Tongue (tissue), 2 donors: ENCODE measurements around a stretch of chr2.

GRCh38 chr2:218246161-218246360 lies 14.8 kb upstream of the GPBAR1 start:
- RAMPAGE, long total RNA: no peak

- RAMPAGE, long total RNA: no peak
Measured at GRCh38 chr2:218246431-218246738, 14.4 kb upstream of the GPBAR1 start.

DNA sequence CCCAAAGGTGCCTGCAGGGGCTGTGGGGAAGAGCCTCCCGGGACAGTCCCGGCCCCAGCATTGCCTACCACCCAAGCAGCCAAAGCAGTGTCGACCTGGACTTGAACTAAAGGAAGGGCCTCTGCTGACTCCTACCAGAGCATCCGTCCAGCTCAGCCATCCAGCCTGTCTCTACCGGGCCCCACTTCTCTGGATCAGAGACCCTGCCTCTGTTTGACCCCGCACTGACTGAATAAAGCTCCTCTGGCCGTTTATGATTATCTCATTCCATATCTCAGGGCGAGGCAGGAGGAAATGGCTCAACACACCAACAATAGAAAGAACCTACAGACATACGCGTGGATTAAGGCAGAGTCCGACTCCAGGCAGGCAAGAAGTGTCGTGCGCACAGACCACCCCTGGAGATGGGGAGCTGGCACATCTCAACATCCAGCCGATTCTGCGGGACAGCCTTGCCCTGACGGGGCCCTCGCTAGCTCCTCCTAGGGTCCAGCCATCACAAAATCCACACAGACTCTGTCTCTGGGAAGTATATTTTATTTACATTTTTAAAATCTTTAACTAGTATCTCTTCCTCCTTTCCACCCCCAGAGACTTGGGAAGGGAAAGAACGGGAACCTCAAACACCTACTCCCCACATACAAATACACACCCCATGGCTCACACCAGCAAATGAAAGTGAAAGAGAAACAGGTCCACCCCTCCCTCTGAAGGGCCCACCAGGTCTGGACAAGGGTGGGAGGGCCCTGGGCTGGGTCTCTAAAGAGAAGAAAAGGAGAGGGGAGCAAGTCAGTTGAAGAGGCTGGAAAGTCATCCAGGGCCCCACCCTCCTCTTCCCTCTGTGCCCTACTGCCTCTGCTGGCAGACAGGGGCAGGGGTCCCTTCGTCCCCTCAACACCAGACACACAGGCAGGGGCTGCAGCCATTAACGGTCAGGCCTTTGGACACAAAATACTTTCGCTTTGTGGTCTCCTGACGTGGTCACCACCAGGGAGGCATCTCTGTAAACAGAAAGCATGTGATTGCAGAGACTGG lies 3.1 kb downstream of the GPBAR1 start:
- RAMPAGE, long total RNA: no peak

GRCh38 chr2:218269405-218269970 lies 449 bp downstream of the AAMP start:
- RAMPAGE, long total RNA: no peak

GRCh38 chr2:218275170-218275928 lies 5.0 kb downstream of the PNKD start:
- RAMPAGE, long total RNA: no peak

- RAMPAGE, long total RNA: no peak
Measured at GRCh38 chr2:218281920-218283352, 9.9 kb downstream of the TMBIM1 start.

DNA sequence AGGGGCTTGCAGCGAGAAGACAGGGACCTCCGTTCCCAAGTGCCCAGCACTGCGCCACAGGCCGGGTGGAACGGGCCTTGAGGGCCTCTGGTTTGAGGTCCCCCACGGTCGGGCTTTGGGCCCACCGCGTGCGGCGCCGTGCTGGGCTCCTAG lies 932 bp upstream of the CTDSP1 start:
- RAMPAGE, long total RNA: no peak

GRCh38 chr2:218569567-218570303 lies 1.1 kb downstream of the CNOT9 start:
- RAMPAGE, long total RNA: no peak

GRCh38 chr2:218598402-218598968 lies 9.2 kb upstream of the PLCD4 start:
- RAMPAGE, long total RNA: no peak

DNA sequence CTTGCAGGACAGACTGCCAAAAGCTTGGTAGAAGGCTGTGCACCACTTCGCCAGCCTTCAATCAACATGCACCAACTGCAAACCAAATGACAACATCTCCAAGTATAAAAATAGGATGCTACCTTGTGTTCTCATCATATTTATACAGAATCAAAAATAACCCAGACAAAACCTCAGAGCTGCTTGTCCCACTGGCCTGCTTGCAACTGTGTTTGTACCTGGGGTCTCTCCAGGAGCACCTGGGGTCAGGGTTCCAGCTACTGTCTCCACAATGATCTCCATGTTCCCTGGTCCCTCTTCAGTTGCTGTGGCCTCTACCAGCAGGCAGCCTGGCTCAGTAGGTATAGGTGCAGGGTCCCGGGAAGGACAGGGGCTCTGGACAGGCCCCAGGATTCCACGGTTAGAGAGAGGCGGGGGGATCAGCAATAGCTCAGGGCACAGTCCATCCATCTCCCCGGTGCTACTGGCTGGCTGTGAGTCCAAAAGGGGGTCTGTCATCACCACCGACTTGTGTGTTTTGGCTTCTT lies 3.4 kb downstream of the ZNF142 start:
- RAMPAGE, long total RNA: no peak

DNA sequence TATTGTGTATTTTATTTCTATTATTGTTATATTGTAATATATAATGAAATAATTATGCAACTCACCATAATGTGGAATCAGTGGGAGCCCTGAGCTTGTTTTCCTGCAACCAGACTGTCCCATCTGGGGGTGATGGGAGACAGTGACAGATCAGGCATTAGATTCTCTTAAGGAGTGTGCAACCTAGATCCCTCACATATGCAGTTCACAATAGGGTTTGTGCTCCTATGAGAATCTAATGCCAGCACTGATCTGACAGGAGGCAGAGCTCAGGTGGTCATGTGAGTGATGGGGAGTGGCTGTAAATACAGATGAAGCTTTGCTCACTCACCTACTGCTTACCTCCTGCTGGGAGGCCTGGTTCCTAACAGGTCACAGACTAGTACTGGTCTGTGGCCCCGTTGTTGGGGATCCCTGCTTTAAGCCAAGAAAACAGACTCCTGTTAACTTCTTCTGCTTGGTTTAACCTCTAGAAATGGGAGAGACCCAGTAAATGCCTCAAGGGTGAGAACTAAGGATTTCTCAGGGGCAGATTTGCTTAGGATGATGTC lies 3.1 kb downstream of the CYP27A1 start:
- RAMPAGE, long total RNA: no peak

DNA sequence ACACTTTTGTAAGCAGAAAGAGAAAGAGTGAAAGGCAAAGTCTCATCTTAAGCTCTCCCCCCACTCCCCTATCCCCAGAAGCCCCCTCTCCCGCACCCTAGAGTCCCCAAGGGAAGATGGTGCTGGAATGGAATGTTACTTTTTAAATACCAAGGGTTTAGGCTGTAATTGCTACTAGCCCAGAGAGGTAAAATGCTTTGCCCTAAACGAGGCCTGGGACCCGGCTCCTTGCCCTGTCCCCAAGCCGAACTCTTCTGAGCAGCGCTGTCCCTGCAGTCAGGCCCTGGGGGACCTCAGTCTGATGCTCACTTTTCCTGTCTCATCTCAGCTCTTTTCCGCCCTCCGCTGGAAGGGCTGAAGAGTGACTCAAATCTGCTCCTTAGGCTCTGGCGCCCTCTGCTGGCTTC lies 12.1 kb upstream of the WNT6 start:
- RAMPAGE, long total RNA: no peak

DNA sequence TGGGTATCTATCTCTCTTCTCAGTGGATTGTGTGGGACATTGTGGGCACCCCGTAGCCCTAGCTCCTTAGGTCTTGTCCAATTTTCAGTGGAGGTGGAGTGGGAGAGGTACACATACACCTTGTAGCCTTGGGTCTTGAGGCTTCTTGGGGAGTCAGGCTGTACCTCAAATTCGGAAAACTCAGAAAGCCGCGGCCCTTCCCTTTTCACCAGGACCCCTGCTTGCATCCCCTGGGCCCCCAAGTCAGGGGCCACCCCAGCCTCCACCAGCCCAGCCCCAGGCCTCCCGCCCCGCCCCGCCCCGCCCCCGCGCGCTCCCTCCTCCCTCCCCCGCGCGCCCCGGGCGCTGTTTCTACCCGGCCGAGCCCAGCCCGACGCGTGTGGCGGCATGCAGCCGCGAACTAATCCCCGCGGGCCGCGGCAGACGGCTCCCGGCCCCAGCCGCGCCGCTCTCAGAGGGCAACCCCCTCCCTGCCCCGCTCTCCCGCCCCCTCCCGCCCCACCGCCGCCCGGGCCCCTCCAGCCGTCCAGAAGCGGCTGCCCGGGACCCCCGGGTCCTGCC lies 2.7 kb downstream of the WNT10A start:
- RAMPAGE, long total RNA: no peak

GRCh38 chr2:219000922-219001865 lies 8.0 kb upstream of the CRYBA2 start:
- RAMPAGE, long total RNA: no peak

GRCh38 chr2:219002384-219003581 lies 9.6 kb upstream of the CRYBA2 start:
- RAMPAGE, long total RNA: no peak

- RAMPAGE, long total RNA: no peak
Measured at GRCh38 chr2:219081867-219082415, 21.2 kb upstream of the IHH start.

- RAMPAGE, long total RNA: no peak
Measured at GRCh38 chr2:219111508-219111969, 49.1 kb downstream of the NHEJ1 start.

DNA sequence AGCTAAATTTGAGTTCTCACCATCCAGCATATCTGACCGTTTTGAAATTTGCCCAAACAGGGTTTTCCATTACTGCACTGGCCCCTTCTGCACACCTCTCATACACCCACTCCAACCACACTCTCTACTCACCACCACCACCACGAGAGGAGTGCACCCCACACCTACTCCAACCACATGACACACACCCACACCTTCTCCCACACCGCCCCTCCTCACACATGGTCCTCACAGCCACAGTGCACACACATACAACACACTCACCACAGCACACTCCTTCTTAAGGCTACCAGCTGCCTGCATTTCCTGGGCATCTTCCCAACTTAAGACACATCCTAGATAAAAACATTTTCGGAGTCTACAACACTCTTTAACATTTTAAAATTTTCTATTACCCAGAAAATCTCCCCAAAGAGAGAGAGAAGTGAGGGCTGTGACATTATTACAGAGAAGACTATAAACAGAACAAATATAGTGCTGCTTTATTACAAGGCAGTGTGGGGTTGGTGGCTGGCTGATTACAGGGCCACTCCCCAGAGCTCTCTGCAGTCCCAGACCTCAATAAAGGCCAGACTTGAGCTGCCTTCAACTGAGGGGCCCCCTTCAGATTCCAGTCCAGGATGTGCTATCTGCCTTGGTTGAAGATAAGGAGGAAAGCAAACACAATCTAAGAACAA lies 36.1 kb downstream of the NHEJ1 start:
- RAMPAGE, long total RNA: no peak

DNA sequence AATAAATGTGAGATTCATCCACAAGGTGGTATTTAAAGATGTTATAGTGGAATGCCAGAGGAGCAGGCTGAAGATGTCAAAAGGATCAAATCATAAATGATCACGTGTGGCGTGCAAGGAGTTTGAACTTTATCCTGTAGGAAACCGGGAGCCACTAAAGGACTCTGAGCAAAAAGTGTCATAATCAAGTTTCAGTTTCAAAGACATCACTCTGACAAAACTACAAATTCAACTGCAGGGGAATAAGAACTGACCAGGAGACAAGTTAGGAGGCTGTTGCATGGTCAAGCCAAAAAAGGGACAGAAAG lies 19.9 kb downstream of the NHEJ1 start:
- RAMPAGE, long total RNA: no peak

DNA sequence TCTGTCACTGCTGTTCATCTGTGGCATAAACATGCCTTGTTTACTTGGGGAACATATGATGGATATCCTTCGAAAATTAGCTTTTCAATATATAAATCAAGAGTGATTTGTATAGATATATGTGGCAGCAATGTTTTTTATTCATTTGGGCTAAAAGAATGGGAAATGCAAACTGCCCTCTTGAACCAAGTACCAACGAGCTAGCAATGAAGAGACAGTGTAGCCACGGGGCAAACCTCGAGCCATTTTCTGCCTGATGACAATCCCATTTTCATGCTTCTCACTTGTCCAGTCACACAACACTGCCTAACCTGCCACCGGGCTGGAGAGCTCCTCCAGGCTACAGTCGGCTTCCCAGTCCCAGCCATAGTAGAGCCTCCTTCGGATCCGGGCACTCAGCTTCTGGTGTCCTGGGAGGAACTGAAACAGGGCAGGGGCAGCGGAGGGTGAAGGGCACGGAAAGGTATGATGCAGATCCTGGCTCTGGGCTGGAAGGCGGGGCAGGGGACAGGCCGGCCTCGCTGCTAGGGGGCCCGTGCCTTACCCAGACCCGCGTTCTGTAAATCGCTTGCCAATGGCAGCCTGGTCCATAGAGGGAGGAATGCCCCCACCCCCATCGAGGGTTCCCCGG lies 698 bp downstream of the CNPPD1 start:
- RAMPAGE, long total RNA: no peak